LNCaP clone FGC (cell line): Measurements from ENCODE around the genes CDC42EP4 and CD300C.

DNA sequence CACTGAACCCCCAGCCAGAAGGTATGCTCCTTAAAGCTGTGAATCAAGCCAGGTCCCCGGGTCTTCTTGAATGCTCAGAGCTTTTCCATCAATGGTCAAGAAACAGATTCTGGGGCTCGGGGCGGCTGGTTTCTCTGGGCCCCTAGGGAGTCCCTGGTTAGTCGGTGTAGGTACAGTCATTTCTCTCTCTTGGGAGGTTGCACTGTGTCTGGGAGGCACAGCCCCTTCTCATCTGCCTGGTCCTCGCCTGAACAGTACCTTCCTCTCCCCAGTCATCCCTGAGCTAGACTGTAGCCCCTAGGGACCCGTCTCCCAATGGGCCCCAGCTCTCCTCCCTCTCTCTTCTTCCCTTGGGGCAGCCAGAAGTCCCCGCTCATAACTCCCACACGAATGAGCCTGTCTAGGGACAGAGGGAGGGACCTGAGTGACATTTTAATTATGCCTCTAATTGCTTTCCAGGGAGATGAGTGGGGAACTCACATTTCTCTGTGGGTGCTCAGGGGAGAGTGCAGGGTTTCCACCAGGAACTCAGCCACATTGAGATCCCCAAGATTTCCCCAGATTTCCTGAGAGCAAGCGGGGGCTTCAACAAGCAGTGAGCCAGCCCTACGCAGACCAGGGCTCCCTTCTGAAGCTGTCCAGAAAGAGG, 20.3 kb upstream of the CPSF4L start:
- RRBS, 2 experiments = no CpG with 5 or more reads among the region's 10 CpGs

GRCh38 chr17:73288334-73289491, 23.1 kb downstream of the CDC42EP4 start:
- RRBS, 2 experiments = no CpG with 5 or more reads among the region's 27 CpGs

DNA sequence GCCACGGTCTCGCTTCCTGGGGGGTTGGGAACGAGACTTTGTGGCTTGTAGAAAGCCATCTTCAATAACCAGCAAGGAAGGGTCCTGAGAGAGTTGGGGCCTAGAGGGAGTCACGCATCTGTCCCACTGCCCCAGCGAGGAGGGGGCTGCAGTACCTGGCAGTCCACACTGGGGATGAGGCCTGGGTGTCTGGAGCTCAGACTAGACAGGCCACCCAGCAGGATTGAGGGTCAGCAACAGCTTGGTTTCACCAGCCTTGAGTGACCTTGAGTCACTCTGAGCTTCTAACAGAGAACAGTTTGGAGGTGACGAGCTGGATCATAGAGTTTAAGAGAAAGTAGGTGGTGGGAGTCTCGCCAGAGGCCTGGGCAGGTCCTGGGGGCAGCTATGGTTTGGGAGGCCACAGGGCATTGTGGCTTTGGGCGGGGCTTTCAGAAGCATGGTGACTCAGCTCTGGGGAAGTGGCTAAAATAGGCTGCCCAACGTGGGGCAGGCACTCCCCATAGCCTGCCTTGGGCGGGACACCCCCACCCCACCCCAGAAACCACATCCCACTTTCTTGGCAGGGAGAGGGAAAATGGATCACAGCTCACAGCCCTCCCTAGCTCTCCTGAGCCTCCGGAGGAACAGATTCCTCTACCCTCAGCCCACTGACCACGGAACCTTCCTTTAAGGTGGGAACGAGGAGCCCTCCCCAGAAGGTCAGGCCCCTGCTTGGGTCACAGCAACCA, 20.5 kb downstream of the CDC42EP4 start:
- RRBS, 2 experiments = no CpG with 5 or more reads among the region's 13 CpGs

DNA sequence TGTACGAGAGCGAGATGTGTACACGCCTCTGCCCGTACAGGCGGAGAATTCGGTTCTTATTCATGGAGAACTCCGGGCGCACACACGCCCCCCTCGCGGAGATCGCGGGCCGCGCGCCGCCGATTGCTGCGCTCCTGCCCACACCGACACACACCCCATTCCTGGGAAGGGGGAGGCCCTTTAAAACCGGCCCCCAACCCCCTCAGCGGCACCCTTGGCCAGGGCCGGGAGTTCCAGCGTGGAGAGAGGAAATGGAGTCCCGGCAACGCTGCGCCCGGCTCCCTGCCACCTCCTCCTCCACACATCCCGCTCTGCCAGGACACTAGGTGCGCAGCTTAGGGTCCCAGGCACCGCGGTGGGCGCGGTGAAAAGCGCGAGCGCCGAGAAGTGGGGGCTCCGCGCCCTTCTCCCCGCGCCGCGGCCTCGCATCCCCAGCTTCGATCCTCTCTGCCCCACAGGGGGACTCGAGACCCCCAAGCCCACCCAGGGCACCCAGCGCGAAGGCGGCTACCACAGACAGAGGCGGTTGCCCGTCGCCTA, 379 bp downstream of the CDC42EP4 start:
- RRBS, 2 experiments = 2% methylated on average over 7 to 12 of the region's 53 CpGs

DNA sequence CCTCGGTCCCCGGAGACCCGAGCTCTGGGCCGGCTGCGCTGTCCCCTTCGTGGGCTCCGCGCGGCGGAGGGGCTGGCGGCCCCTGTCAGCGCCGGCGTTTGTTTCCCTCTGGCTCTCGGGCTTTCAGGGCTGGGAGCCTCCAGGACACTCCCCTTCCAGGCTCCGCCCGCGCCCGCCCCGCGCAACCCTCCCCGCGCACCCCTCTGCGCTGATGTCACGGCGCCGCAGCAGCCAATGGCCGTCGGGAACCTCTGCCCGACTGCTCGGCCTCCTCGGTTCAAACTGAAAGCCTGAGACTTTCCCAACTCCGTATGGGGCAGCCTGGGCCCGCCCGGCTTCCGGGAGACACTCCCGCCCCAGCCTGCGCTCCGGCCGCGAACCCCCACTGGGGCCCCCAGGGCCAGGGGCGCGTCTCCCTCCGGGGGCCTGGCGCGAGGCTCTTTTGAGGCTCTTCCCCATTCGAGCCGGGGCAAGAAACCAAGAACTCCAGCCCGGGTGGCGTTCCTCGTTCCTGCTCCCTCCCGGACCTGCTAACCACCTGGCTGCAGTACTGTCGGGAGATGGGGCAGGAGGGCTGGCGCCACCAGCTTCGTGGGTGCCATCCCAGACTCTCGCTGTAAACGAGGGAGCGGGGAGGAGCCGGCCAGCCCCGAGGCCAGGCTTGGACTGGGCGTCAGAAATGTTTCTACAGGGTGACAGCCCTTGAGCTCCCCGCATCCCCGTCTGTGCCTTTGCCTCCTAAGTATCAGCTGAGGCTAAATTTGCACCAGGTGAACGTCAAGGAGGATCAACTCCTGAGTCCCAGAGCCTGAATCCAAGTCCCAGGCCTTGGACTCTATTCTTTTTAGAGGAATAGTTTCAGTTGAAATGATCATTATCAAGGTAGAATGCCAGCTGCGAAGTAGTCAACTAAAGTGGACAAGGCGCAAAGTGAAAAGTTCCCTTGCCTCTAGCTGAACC, at the start of gene CDC42EP4:
TSS of gene CDC42EP4 (minus strand) at position 110 of the 960 bp plus-strand sequence.
- RRBS, 2 experiments = 1% methylated on average over 22 to 26 of the region's 66 CpGs

DNA sequence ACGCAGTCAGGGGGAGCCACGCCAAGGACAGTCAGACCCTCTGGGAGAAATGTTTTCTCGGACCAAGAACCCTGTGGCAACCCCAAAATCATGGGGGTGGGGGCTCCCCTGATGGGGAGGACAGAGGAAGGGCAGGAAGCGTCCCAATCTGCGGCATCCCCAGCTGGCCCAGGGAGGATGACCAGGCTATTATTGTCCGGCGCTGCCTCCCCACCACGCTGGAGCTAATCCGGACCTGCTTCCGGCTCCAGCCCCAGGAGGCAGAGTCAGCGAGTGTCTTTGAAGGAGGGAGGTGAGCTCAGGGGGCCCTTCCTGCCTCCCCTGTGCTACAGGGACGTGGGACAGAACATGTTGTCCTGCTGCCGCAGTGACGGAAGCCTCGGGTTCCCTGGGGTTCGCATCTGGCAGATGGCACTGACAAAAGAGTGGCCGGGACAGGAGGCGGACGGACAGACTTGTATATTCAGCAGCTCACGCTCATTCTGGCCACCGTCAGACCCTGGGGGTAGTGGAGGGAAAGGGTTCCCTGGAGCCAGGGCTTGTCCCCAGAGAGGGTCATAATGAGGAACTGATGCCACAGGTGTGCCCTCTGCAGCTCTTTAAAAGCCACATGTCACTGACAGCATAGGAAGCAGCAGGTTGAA, 54.2 kb upstream of the CDC42EP4 start:
- RRBS, 2 experiments = no CpG with 5 or more reads among the region's 21 CpGs

DNA sequence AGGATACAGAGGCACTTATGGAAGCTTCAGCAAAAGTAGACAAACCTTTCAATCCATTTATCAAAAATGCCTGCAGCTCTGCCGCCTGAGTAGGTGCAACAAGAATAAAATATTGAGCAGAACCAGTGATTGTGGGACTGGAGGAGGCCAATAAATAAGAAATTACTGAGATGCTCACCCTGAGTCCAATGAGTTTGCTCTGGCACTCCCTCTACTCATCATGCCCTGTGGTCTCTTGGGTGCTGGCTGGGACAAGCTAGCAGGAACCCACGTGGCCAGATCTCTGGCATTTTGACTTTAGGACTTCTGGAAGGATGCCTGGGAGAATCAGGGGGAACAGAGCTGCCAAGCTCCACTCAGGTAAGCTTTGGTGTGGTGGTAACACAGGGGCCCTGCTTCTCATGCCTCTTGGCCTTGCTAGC, 127.2 kb upstream of the SDK2 start:
- RRBS, 2 experiments = no CpG with 5 or more reads among the region's 2 CpGs

DNA sequence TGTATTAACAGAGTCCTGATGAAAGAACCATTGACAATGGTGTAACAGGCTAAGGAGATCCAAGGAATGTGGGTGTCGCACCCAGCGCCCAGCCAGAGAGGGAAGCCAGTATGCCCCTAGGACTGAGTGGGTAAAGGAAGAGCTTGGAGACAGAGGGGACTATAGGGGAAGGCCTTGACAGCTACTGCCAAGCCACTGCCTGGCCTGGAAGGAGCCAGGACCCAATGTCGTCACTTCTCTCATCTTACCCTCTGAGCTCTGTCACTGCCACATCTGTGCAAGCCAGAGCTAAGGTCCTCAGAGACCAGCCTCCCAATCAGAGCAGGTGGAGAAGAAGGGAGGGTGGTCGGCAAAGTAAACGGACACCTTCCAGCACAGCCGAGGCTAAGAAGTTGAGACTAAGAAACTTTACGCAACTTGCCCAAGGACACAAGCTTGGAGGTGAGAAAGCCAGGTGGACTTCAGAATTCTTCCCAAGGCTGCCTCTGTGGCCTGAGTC, 125.3 kb upstream of the RPL38 start:
- RRBS, 2 experiments = no CpG with 5 or more reads among the region's 7 CpGs

- RRBS, 2 experiments = no CpG with 5 or more reads among the region's 13 CpGs
Observed at GRCh38 chr17:74241364-74241979, 28.1 kb downstream of the TTYH2 start.

DNA sequence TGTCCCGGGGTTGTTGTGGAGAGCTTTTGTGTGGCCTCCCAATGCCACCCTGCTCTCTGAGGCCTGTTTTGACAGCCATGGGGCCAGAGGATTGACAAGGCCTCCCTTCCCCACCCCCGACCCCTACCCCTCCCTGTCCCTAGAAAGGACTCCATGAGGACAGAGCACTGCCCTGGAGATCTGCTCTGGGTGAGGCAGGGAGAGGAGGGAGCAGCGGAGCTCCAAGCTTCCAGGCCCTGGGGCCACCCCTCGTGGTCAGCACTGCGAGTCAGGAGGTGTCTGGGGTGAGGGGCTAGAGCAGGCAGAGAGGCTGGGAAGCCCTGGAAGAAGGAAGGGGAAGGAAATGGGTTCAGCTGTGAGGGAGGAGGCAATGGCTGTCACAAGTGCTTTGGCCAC, 28.3 kb upstream of the DNAI2 start:
- RRBS, 2 experiments = no CpG with 5 or more reads among the region's 5 CpGs

DNA sequence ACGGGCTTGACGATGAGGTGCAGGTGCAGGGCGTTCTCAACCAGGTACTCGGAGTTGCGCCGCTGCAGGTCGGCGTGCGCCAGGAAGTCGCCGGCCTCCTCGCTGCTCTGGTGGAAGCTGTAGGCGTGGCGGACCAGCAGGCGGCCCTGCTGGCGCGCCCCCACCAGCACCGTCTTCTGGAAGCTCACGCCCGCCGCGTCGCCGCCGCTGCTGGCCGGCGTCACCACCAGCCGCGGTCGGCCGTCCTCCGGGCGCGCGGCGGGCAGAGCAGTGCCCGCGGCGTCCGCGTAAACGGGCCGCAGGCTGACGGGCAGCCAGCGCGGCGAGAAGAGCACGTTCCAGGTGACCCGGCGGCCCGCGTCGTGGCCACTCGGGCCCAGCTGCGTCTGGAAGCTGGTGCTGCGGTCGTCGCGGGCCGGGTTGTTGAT, 5.0 kb downstream of the BTBD17 start:
- RRBS, 2 experiments = 1 to 2% methylated on average over 33 of the region's 60 CpGs

DNA sequence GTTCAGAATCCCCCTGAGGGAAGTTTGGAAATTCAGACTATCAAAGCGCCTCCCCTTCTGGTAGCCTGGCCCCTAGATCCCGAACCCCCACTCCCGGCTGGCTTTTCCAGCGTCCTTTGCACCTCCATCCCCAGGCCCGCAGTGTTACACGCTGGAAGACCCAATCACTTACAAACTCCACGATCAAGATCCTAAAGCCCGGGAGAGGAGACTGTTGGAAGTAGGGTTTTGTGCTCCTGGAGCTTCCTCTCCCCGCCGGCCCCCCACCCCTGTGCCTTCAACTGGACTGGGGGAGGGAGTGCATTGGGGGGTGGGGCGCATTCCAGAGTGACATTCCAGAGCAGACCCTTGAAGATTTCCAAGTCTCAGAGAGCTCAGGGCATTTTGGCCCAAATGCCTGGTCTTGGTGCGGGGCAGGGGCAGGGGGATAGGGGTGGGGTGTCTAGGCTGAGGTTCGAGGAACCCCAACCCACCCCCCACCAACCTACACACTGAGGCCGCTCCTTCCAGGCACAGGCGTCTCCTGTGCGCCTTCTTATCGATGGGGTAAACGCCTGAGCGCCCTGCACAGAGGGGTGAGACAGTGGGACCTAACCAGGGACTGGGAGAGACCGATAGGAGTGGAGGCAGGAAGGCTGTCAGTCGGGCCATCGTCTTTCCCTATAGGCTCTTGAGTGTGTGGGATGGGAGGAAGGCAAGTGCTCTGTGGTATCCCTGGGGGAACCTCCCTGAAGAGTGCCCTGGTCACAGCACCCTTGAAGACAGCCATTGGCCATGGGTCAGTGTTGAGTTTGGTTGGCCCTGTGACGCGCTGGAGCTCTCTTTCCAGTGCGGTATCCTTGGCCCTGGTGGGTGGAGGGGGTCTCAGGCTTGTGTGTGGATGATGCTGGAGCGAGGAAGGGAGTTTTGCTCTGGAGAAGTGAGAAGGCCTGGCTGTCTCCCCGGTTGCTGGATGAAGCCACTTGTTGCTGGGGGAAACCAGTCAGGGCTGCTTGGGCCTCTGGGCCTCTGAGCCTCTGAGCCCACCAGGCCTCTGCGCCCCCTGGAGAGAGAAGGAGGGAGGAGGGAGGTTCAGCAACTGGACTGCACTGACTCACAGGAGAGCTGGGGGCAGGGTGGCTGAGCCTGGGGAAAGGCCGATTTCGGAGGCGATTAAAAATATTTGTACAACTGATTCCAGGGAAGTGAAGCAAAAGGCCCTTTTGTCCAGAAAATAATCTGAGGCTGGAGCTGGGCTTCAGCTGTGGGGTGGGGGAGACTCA, 1.5 kb downstream of the GPRC5C start:
- RRBS, 2 experiments = 79 to 86% methylated on average over 4 of the region's 31 CpGs

- RRBS, 2 experiments = no CpG with 5 or more reads among the region's 9 CpGs
Observed at GRCh38 chr17:74449559-74450182, 16.8 kb upstream of the CD300A start.

DNA sequence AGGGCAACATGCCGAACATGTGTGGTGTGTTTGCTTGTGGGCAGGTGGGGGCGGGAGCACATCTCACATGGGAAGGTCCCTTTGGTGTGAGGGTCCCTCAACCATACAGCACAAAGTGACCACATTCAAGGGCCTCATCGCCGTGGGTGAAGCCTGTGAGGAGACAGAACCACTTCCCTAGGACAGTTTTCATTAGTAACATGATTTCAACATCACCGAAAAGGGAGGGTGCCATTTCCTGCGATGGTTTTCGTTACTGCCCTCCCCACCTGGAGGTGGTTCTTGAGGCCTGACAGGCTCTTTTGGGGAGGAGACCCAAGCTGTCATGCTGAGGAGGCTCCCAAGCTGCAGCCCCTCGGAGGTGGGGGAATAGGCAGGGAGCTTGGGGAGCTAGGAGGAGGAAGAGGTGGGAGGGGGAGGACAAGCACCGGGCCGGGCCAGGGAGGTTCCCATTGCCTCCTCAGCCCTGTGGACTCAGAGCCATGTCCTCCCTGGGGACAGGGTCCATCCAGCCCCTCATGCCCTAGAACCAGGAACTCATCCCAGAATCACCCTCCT, 9.5 kb downstream of the CD300LB start:
- RRBS, 2 experiments = no CpG with 5 or more reads among the region's 10 CpGs

DNA sequence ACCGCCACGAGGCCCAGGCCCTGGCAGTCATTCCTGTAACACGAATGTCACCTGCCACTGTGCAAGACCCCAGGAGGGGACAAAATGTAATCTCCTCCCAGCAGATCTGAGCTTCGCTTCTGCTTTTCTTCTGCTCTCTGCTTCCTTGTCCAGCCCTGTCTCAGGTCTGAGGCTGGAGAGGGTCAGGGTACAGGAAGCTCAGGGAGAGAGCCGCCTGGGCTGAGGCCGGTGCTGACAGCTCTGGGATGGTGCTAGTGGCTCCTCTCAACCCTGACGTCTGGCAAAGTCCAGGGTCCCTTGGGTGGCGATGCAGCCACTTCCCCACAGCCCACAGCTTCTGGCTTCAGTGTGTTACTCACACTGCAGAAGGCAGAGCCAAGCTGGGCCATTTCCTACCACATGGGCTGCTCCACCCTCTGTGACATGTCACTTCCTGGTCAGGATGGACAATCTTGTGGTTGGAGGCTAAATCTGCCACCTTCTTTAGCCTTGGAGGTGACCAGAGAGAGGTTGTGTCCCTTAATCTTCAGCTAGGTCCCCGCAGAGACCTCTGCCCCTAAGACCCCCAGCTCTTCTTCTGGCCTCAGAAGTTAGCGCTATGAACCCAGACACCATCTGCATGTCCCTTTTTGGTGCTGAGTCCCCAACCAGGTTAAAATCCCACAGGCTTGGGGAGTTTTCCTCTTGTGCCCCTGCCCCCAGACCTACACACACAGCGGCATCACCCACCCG, at the start of gene CD300C:
TSS of gene CD300C (minus strand) at position 364 of the 732 bp plus-strand sequence.
- RRBS, 2 experiments = no CpG with 5 or more reads among the region's 12 CpGs

- RRBS, 2 experiments = no CpG with 5 or more reads among the region's 2 CpGs
Observed at GRCh38 chr17:74641892-74642257, 18.3 kb upstream of the CD300E start.

DNA sequence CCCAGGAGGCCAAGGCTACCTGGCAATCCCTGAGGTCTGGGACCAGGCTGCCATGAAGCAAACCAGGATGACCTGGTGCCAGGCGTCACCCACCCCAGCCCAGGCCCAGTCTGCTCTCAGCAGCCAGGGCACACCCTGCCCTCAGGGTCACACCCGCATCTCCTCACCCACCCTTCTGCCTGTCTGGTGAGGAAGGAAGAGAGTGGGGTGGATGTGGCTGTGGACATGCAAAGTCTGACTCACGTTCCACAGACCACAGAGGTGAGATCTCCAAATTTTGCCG, 6.5 kb upstream of the RAB37 start:
- RRBS, 2 experiments = no CpG with 5 or more reads among the region's 4 CpGs

DNA sequence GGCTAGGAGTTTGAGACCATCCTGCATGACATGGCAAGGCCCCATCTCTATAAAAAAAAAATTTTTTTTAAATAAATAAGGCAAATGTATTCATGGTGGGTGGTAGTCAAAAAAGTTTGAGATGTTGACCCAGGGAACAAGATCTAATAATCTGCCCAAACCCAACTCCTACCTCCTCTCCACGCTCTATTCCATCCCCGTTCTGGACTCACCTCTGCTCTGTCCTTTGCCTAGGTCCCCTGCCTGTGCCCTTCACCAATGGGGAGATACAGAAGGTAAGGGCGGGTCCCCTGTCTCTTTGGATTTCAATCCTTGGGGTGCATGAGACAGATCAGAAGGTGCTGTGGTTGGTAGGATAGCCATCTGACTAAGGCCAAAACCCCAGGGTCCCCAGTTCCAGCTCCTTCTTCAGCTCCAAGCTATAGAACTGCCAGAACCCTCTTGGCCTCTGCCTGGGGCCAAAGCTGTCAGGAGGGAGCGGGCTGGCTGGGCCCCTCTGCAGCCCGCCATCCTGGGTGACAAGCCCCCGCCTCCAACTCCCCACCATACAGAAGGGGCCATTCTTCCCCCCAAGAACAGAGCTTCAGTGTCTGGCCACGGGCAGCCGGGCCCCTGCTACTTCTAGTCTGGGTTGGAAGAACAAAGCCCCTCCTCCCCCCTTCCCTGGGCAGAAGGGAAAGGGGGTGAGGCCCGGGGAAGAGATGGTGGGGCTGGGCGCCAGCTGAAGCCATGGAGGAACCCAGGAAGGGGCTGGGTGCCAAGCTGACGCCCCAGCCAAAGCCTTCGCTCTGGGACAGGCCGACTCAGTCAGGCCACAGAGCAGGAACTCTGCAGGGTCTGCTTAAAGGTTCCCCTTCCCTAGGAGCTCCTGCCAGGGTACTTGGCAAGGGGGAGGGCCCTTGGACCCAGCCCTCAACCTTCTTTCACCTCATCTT, 9.2 kb downstream of the NAT9 start:
- RRBS, 2 experiments = 89 to 90% methylated on average over 2 of the region's 13 CpGs

GRCh38 chr17:74769578-74770146, 6.5 kb downstream of the NAT9 start:
- RRBS, 2 experiments = no CpG with 5 or more reads among the region's 8 CpGs

- RRBS, 2 experiments = no CpG with 5 or more reads among the region's 14 CpGs
Observed at GRCh38 chr17:74770147-74771184, 5.7 kb downstream of the NAT9 start.